NALM6 (cell line): ENCODE results near the gene GPR78.

DNA sequence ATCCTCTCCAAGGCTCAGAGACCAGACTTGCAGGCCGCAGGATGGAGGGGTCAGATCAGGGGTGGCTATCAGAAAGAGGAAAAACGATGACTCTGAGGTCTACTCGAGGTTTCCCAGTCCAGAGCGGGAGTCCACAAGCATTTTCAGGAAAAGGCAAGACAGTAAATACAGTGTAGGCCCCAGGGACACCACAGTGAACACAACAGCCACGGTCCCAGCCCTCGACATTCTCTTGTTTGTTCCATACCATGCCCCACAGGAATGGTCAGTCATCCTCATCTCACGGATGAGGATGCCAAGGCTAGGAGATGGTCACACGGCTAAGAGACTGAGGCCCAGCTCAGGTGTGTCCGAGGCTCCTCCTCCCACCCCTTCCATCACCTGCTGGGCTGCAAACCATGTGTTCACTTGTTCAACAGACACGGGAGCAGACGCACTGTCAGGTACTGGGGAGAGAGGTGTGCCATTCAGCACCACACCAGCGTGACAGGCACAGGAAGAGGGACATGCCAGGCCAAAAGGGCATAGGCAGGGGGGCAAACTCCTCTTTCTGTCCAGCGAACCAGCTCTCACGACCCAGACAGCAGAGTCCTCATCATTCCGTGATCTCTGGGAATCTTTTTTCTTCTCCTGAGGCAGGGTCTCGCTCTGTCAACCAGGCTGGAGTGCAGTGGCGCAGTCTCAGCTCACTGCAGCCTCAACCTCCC is 46.0 kb downstream of the ABLIM2 start:
- PRO-cap, result no peak

DNA sequence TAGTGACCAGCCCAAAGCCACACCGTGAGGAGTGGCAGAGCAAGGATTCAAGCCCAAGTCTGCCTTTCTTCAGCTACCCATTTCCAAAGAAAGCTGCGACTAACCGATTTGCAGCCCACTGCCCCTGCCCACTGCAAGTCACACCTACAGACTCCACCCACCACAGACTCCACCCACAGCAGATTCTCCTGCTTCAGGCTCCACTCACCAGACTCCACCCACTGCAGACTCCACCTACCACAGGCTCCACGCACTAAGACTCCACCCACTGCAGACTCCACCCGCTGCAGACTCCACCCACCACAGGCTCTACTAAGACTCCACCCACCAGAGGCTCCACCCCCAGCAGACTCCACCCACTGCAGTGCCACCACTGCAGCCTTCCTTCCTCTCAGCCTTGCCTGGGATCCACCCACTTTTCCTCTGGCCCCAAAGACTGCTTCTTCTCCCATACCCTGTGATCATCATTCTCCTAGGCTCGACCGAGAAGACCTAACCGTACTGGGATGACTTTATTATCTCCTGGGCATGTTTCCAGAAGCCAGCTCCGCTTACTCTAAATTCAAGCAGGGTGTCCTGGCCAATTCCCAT is 41.3 kb downstream of the ABLIM2 start:
- PRO-cap, result no peak

DNA sequence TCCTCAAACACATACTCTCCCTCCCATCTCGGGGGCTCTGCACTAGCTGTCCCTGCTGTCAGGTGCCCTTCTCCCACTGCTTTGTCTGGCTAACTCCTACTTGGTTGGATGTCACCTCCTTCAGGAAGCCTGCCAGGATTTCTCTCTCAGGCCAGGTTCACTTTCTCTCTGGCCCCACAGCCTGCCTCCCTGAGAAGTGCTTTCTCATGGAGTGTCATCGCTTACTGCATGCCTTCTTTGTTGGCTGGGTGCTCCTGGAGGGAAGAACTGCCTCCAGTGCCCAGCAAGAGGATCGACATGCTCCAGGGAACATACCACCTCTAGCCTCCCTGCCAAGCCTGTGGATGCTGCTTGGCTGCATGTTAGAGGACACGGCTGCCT is 15.2 kb downstream of the ABLIM2 start:
- PRO-cap, result no peak

GRCh38 chr4:8171898-8172341 is 13.3 kb upstream of the ABLIM2 start:
- PRO-cap, result no peak

- PRO-cap, result no peak
Observed at GRCh38 chr4:8181539-8182548, 17.2 kb upstream of the SH3TC1 start.

DNA sequence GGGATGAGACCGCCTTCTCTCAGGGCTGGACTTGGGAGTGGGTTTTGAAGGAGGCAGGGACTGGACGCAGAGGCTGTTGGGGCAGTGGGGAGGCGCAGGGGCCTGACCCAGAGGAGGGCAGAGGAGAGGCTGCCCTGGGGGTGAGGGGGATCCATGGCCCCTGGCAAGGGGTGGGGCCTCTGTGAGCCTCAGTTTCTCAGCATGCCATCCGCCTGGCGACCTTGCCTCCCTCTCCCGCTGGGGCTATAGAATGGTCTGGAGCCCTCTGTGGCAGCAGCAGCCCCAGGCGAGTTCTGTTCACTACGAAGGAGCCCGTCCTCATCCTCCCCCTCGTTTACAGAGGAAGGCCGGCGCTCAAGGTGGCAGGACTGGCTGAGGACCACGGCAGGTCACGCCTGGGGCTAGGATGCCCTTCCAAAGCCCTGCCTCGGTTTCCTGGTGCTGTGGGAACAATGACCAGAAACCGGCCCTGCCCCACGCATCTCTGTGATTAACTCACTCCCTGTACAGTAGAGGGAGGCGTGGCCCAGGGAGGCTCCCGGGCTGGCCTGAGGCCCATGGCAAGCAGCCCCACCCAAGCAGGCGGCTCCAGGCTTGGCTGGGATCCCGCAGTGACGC is 16.1 kb upstream of the SH3TC1 start:
- PRO-cap, result no peak

DNA sequence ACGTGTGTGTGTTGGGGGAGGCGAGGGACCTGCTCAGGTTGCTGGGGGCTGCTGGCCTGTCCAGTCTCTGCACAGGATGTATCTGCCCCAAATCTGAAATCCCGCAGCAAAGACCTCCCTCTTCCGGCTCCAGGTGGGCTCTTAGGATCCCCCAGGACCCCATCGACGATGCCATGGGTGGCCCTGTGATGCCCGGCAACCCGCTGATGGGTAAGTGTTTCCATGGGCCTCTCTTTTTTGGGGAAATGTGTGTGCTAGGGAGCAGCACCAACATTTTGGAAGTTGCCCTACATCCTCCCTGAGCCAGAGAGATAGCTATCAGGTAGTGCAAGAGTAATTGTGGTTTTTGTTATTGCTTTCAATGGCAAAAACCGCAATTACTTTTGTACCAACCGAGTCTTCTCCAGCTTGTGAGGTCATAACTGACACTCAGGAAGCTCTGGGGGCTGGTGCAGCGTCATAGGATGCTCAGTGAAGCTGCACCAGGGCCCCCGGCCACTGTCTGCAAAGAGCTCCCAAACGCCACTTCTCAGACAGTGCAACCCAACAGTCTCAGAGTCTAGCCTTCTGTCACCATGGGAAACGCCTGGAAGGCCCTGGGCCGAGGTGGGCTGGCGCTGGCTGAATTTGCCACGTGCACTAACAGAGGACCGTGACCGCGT is 19.2 kb downstream of the SH3TC1 start:
- PRO-cap, result no peak

DNA sequence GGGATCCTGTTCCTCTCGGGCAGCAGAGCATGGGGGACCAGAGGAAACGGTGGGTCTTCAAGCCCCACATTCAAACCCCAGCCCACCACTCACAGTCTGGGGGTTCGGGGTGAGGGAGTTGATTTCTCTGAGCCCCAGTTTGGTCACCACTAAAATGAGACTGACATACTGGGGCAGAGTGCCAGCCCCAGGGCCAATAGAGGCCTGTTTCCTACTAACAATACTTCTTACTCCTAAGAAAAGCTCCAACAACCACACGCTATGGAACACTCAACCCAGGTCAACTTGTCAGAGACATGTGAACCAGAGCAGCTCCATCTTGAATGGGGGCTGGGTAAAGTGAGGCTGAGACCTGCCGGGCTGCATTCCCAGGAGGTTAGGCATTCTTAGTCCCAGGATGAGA is 26.8 kb upstream of the HTRA3 start:
- PRO-cap, result no peak

DNA sequence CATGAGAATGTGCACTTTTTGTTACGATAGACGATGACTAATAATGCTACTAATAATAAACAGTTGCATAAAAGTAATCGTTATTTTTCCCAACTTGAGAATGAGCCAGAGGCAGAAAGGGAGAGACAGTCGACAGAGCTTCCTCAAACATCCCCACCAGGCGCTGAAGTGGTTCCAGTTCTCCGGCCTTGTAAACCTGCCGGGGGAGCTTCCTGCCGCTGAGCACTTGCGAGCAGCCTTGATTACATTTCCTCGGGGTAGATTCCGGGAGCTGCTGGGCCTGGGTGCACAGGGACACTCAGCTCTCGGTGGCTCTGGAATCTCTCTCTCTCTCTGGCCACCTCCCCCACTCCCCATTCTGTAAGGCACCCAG is 8.8 kb upstream of the HTRA3 start:
- PRO-cap, result no peak

DNA sequence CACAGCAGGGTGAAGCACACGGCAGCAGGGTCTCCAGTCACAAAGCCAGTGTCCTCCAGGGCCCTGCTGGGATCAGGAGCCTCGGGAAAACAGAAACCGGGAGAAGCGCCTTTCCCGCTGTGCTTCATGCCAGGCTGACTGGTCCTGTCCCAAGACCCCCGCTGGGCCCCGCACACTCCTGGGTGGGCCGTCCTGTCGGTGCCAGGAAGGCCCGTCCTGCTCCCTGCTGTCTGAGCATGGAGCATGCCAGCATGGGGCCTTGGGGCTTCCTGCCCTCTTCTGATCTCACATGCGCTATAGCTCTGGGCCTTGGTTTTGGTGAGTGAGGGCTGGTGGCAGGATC is 64.1 kb downstream of the ACOX3 start:
- PRO-cap, result no peak

DNA sequence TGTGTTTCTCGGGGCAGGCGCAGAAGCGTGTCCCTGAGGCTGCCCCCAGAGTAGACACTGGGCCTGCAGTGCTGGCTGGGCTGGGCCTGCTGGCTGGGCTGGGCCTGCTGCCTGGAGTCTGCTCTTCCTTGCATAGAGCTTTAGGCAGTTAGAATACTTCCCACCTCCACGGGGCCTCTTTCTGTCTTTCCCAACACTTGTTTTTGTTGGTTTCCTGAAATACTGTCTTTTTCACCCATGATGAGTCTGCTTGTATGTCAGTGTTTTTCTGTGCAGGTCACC is 32.1 kb downstream of the TRMT44 start:
- PRO-cap, result no peak

GRCh38 chr4:8580045-8580698 is at the start of gene GPR78:
Gene GPR78 (plus strand): TSS chr4:8580392.
- PRO-cap, result no peak

DNA sequence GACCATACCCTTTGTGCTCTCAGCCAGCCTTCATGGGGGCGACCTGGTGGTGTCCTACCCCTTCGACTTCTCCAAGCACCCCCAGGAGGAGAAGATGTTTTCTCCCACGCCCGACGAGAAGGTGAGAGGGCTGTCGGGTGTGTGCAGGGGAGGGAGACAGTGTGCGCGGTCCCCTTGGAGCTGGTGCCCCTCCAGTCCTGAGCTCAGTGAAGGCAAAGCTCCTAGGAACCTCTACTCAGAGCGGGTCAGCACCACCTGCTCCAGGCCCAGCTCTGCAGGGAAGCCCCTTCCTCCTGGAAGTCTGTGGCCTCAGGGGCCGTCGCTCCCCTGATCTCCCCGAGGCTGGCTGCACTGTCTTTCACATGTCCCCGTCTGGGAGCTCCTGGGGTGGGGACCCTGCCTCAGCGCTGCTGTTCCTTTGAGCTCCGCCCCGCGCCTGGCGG is 14.8 kb downstream of the CPZ start:
- PRO-cap, result no peak

DNA sequence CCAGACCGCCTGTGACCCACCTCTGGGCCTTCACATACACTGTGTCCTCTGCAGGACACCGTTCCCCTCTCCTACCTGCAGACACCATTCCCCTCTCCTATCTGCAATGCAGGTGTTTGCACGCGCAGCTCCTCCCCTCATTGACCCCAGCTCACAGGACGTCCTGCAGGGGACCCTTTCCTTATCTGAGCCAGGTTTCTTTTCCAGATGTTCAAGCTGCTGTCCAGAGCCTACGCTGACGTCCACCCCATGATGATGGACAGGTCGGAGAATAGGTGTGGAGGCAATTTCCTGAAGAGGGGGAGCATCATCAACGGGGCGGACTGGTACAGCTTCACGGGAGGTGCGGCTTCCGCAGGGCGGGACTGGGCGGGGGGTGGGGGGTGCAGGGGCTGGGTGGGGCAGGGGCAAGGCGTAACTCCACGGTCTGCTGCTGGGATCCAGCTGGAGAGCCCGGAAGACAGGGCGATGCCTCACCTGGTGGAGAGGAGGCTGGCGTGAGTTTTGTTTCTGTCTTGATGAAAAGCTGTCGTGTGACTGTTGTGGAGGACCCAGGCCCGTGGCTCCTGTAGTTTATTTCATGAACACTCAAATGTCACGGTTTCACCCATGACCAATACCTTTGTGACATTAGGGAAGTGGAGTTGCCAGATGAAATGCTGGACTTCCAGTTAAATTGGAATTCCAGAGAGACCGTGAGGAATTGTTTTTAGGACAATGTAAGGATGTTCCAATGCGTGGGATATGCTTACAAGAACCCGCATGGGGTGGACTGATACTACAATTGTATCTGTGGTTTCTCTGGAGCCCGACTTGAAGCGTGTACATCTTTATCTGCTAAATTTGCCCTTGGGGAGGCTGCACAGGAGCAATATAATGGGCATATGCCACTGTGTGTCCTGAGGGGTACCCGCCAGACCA is 19.5 kb downstream of the CPZ start:
- PRO-cap, result no peak

DNA sequence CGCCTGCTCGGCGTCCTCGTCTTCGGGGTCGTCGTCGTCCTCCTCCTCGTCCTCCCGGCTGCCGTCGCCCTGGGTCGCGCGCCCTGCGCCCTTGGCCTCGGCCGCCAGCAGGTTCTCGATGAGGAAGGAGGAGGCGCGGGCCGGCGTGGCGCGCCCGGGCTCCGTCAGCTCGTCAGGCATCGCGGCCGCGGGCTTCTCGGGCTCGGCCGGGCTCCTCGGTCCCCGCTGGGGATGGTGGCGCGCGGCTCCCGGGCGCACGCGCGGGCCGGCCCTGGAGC is 265 bp downstream of the HMX1 start:
- PRO-cap, result no peak

DNA sequence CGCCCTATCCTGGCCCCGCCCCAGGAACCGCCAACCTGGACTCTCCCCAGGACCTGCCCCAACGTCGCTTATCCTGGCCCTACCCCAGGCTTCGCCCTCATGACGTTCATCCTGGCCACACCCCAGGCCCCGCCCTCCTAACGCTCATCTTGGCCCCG is 17.3 kb upstream of the FAM90A26 start:
- PRO-cap, result bidirectional peak, plus-strand start outside the sequence, minus-strand start at position 72 of the sequence

GRCh38 chr4:9170595-9170794 is 286 bp downstream of the FAM90A26 start:
- PRO-cap, result no peak

GRCh38 chr4:9879967-9880393 is 98.5 kb downstream of the DRD5 start:
- PRO-cap, result no peak

DNA sequence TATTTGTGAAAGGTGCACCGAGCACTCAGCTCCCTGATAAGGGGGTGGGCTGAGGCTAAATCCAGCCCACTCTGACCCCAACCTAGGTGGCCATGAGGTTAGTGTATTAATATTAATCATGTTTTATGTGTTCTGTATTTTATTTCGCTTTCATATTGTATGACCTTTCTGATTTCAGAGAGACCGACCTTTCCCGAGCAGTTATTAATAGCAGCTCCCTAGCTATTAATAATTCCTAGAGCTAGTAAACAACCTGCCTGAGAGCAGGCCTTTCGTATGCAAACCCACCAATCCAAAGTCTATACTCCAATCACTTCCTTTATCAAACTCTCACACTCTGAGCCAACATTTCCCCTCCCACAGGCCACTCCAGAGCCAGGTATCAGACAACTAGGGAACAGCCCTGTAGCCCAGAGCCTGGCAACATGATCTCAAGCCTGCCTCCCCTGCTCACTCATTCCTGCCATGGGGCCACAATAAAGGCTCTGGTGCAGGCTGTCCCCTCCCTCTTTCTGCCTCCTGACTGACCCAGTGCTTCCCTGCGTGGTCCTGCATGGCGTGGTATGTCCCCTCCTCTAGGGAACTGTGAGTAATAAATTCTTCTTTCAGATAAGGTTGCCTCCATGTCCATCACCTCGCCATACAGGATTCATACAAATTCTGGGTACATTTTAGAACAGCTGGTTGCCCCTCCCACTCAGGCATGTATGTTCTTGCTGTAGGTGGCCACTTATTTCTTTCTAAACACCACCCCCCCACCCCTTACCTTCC is 73.7 kb downstream of the SLC2A9 start:
- PRO-cap, result no peak

GRCh38 chr4:10084221-10085618 is 31.9 kb downstream of the WDR1 start:
- PRO-cap, result no peak